A375 (cell line): ENCODE measurements around the genes C16orf54, TAOK2 and TBX6.

DNA sequence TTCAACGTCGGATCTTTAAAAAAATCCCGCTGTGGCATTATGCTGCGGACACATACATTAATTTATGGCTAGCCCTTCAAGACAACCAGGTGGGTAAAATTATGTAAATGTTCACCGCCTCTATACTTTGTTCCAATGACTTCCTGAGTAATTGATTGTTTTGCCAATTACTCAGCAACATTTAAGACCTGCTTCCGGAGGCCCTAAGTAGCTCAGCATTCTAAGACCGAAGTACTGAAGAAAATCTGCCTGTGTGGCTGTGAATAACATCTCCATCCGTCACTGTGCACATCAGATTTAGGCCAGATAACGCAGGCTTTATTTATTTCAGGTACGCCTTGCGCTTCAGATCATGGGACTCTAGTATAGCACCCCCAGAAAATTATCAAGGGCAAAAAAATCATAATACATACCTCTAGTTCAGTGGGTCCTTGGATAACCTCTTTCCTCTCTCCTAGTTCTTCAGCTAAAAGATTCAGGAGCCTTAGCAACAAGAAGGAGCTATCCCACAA is 23.4 kb downstream of the QPRT start:
- RAMPAGE, long total RNA: no peak

GRCh38 chr16:29741568-29741880 is 4.3 kb downstream of the C16orf54 start:
- RAMPAGE, long total RNA: no peak

GRCh38 chr16:29745848-29746337 is at the start of gene C16orf54:
Gene C16orf54, minus strand, starts transcription at chr16:29745990.
- RAMPAGE, long total RNA: no peak

DNA sequence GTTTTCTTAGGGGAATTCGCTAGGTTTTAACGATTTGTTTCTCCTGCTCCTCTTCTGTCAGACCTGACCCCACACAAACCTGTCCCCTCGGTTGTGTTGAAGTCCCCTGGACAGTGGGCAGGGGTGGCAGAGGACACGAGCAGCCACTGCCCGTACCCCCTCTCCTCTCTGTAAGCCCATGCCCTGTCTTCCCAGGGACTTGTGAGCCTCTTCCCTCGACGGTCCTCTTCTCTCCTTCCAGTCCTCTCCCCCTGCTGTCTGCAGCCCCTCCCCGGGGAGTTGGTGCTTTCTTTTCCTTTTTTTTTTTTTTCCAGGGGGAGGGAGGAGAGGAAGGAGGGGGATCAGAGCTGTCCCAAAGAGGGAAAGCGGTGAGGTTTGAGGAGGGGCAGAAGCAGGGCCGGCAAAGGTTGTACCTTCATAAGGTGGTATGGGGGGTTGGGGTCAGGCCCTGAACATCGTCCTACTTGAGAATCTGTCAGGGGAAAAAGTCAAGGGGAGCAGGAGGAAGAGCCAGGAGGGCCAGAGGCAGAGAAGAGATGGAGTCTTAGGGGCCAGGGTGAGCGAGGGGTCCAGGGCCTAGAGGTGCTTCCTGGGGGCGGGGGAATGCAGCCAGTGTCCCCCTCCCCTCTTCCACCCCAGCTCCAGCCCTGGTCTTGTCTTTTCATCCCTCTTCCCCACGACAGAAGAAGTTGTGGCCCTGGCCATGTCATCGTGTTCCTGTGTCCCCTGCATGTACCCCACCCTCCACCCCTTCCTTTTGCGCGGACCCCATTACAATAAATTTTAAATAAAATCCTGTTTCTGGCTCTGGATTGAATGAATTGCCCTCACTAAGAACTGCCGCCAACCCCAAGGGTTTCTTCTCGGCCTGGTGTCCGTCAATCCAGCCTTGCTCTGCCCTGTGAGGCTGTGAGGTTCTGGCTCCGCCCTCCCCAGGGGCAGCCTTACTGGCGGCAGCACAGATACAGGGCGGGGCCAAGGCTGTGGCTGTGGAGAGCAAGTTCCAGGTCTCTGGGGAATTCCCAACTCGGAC is 1.3 kb upstream of the PRRT2 start:
- RAMPAGE, long total RNA: start-site peak on the plus strand centred at position 504 of the sequence, 158 bp wide, 157 and 157 reads in 2 replicates

- RAMPAGE, long total RNA: no peak
Observed at GRCh38 chr16:29824474-29825006, 4.3 kb downstream of the MVP start.

DNA sequence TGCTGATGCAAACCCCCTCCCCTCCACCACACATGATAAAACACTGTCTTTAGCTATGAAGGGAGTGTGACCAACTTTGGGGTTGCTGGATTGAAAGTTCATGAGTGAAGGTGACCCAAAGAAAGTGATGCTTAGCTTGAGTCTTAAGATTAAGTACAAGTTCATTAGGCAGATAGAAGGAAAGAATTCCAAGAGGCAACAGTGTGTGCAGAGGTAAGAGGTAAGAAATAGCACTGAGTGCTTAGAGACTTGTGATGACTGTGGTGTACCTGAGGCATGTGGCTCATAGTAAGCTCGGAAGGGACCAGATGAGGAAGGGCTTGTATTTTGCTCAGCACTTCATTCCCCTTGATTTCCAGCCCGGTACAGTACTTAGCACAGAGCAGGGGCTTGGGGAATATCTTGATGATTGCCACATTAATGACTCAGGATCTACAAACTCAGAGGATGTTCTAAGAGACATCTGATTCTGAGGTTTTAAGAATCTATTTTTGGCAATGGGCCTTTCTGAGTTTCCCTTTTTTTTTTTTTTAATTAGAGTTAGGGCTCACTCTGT is 9.0 kb downstream of the ASPHD1 start:
- RAMPAGE, long total RNA: no peak

DNA sequence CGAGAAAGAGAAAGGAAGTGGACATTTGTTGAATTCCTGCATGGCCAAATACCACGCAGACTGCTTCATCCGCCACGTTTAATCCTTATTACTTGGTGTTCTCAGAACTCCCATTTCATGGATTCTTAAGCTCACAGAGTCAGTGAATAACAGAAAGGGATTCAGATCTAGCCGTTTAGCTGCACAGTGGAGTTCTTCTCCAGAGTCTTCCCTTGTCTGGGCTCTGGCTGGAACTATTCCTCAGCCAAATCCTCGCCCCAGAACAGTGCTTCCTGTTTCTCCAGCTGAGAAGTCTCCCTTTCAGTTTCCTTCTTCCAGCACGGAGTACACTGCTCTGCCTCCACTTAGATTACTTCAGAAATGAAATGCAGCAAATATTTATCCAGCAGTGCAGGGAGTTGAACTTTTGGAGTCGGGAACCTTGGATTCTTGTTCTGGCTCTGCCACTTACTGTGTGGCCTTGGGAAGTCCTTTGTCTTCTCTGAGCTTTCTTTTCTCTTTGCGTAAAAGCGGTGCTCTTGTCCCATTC is 745 bp downstream of the TMEM219 start:
- RAMPAGE, long total RNA: no peak

DNA sequence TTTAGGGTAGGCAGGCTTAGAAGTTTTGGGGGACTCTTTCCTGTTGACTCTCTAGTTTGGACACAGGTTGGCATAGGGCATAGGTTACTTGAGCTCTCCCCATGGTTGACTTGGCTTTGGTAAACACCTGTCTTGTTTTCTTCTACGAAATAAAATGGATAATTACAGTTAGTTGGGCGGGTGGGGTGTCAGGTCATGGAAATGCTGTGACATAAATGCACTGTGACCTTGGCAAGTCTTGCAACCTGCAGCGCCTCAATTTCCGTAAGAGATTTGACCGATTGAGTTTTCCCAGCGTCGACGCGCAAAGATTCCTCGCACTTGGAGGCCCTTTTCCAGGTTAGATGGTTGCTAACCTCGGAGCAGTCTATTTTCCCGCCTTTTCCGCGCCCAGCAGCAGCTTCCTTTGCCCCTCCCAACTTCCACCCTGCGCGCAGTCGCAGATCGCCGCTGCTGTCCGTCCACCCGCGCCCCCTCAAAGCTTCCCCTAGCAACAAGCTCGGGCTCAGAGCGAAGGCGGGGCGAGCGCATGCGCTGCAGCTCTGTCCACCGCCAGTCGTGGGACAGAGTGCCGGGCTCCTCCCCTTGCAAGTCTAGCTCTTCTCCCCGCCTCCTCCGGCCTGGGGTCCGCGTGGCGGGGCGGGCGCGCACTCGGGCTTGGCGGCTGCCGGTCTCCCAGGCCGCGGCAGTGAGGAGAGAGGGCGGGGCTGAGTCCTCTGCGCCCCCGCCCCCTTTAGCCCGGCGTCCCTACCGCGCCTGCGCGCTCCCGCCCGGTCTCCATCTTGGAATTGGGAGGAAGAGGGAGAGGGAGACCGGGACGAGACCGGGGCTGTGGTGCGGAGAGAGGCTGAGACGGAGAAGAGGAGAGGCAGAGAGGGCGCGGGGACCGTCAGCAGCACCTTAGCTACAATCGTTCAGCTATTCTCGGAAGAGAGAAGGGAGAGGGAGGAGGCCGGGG is at the start of gene TAOK2:
TAOK2 (plus strand) TSS at position 776 of the 958 bp plus-strand sequence.
- RAMPAGE, long total RNA: no peak

DNA sequence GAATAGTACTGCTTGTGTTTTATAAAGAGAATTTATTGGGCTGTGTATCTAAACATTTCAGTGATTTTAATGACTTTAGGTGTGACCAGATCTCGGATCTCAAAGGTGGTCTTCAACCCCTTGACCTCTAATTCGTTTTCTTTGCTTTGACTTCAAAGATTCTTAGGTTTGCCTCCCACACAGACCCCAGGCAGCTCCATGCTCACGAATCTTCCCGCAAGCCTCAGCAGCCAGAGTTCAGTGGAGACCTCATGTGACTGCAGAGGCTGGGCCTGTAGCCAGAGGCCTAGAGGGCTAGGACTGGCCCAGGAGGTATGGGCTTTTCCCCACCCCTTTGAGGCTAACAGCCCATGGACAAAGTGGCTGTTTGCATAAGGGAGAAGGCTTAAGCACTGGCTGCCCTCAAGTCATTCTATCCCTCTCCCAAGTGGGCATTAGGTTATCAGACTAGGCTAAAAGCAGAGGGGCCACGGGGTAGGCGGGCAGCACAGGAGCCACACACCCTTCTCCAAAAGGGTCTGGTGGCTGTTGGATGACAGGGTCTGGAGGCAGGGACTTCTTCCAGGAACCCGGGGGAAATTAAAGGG is 3.0 kb downstream of the HIRIP3 start:
- RAMPAGE, long total RNA: no peak

DNA sequence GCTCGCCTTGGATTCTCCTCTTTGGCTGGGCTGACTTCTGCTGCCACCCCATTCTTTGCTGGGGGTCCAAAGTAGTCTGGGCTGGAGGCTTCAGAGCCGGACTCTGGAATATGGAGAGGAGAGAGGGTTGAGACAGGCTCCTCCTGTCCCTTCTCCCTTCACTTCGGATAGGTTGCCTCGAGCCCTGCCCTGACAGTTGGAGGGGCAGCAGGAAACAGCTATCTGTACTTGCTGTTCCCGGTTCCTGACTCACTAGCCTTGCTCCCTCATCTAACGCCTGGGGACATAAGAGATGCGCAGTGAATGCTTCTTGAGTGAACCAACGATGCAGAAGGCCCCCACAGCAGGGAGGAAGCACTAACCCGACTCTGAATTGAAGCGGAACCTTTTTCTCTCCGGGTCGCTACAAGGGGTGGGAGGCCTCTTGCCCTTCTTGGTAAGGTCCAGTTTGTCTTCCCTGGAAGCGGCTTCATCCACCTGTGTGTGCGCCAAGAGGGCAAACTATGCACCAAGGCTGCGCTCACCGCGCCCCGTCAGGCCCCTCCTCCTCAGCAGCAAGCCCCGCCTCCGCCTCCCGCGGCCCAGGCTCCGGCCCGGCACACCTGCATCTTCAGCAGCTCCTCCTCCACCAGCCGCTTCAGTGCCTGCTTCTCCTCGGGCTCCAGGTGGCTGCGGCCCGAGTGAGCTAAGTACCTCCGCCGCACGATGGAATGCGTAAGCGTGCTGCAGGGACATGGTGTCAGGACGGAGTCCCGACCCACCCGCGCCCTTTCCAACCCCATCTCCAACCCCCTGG is 478 bp downstream of the HIRIP3 start:
- RAMPAGE, long total RNA: start-site peak on the minus strand centred at position 507 of the sequence, 99 bp wide, 24 and 20 reads in 2 replicates

DNA sequence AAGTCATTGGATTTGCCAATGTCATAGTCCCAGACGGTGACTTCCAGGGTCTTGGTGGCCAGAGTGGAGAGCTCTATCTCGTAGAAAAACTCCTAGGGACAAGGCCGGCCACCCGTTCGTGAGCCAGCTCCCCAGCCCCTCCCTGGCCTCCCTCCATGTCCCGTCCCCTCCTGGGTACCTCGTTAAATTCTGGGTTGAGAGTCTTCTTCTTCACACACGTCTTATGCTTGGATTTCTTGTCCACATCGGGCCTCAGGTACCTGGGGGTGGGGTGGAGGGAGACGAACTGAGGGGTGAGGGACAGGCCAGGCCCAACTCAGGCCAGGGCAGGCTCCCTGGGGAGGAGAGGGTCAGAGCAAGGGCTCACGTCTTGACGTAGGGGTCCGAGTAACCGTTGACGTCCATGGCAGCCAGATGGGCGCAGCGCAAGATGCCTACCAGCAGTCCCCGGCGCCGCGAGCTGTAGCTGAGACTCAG is 4.4 kb downstream of the DOC2A start:
- RAMPAGE, long total RNA: no peak

DNA sequence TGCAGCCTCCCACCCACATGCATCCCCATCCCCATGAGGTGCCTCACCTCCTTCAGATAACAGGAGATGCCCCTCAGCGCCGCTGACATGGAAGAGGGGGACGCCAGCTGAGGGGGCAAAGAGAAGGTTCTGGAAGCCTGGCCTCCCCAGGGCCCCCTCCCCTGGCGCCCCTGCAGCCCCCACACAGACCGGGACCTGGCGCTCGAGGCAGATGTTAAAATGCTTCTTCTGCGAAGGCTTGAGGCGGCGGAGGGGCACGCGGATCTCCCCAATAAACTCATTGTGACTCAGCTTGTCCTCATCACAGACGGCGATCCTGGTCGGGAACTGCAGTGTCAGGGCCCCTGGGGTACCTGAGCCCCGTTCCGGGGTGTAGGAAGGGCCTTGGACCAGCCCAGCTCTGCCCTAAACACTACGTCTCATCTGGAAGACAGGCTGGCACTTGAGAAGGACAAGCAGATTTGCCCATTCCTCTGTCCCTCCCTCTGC is 3.8 kb downstream of the DOC2A start:
- RAMPAGE, long total RNA: no peak

GRCh38 chr16:30029812-30030351 is 1.2 kb downstream of the TLCD3B start:
- RAMPAGE, long total RNA: no peak

DNA sequence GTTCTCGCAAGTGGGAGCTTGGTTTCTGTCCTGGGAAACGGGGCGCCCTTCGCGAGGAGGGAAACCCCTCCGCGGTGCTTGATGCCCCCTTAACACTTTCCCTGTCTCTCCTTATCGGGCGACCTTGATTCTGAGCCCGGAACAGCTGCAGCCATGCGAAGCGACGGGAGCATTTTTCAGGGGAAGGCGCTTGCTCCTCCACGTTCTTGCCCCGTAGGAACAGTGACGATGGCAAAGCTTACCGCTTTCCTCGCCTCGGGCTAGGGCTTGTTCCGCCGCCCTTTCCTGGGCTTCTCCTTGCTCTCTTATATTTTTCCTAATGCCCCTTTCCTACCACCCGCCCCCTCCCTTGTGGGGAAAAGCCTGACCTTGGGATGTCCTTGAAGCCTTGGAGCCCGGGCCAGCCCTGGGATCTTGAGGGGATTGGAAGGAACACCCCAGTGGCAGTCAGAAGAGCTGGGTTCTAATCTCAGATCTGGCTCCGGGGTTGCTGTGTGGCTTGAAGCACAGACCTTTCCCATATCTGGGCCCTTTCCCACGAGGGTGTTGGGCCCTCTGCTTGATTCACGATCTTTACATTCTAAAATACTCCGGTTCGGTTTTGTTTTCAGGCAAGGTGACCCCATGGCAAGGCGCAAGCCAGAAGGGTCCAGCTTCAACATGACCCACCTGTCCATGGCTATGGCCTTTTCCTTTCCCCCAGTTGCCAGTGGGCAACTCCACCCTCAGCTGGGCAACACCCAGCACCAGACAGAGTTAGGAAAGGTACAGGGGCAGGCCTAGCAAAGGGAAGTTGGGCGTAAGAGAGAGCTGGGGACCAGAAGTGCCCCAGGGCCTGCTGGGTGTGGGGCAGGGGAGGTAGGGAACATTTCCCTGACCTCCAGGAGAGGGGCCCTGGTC is 964 bp downstream of the ALDOA start:
- RAMPAGE, long total RNA: no peak

- RAMPAGE, long total RNA: no peak
Observed at GRCh38 chr16:30076971-30077422, 1.2 kb downstream of the PPP4C start.

GRCh38 chr16:30091355-30092158 is at the start of gene TBX6:
Gene TBX6, minus strand, starts transcription at chr16:30091924.
- RAMPAGE, long total RNA: no peak

DNA sequence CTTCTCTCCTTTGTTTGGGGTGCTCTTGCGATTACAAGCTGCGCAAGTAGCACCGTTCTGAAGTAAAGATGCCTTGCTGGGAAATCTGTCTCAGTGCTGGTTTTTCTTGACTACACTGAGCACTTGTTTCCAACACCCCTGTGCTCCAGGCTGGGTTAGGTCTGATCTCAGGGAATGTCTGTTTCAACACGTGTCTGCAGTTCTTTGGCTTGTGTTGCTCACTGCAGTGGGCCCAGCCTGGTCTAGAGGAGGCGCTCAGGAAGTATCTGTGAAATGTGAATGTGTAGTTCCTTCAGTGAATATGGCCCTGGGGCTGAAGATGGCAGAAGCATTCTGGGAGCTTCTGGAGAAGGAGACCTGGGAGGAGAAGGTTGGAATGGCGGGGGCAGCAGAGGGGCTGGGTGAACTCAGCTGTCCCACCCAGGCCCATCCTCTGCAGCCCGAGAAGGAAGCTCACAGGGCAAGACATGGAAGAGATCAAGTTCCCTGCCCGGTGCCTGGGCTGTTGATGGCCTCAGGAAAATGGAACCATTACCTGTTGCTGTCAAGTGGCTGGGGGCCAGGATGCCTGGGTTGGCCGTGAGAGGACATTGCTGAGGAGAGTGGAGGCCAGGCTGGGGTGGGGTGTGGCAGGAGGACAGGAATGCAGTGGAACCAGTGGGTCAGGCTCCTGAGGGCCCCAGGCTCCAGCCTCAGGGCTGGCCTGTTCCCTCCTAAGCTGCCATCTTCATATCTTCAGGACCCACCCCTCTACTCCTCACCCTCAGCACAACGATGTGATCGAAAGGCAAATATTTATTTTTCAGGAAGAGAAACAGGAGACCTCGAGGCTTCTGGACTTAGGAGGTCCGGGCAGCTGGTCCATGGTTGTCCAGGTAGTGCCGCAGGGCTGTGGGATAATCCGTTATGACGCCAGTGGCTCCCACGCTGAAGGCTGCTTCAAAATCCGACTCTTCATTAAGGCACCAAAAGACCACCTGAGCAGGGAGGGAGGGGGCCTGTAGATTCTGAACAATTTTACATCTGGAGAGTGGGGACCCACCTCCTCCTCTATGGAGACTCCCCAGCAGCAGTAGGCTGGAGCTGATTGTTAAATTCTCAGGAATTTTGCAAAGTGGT is 8.4 kb upstream of the YPEL3 start:
- RAMPAGE, long total RNA: no peak

DNA sequence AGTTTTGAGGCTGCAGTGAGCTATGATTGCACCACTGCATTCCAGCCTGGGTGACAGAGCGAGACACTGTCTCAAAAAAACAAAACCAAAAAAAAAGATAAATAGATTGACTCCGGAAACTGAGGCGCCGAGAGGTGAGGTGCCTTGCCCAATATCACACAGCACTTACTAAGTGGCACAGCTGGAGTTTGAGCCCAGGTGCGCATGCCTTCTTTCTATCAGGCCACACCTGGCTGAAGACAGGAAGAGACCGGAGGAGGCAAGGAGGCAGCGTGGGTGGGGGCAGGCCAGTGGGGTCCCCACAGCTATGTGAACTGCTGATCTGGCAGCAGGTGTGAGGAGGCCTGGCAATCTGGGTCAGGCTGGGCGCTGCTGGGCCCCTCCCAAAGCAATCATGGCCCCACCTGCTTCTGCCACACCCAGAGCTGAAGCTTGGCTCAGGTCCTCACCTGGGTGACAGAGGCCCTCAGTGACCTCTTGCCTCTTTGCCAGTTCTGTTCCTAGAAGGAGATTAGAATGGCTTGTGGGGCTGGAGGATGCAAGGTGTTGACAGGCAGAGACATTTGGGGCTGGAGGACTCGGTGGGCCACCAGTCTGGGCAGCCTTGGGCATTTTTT is 1.9 kb upstream of the GDPD3 start:
- RAMPAGE, long total RNA: no peak

DNA sequence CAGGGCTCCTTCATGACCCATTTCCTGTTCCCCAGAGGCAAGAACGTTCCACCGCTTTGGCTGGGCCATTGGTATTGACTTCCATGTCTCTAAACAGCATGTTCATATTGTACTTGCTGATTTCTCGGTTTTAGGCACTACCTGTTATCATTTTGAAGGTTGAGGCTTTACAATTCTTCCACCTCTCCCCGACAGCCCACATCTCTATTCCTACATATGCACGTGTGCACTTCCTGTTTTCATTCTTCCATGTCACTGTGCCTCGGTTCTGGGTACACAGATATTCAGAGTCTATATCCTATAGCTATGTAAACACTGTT is 16.7 kb upstream of the MAPK3 start:
- RAMPAGE, long total RNA: no peak

DNA sequence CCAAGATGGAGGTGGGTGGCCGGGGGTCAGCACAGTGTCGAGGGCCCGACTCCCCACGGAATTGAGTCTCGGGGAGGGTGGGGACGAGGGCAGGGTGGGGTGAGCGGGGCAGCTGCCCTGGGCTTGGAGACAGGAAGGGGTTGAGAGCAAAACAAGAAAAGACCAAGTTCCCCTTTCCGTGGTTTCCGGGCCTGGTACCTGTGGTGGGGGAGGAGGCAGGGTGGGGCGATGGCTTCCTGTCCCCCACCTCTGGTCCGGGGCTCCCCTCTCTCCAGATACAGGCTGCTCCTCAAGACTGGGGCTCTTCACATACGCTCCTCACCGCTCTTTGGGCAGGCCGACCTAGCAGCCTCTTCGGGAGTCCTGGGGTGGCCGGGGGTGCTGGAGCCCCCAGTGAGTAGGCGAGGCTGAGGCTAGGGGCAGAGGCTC is 563 bp downstream of the CORO1A start:
- RAMPAGE, long total RNA: no peak